Hematopoietic multipotent progenitor cell (in vitro differentiated cells): ENCODE measurements around a stretch of chr11.

- CAGE, long polyA plus RNA = no peak
These were observed 16.5 kb downstream of the PSMD13 start for GRCh38 chr11:253074-253967.

DNA sequence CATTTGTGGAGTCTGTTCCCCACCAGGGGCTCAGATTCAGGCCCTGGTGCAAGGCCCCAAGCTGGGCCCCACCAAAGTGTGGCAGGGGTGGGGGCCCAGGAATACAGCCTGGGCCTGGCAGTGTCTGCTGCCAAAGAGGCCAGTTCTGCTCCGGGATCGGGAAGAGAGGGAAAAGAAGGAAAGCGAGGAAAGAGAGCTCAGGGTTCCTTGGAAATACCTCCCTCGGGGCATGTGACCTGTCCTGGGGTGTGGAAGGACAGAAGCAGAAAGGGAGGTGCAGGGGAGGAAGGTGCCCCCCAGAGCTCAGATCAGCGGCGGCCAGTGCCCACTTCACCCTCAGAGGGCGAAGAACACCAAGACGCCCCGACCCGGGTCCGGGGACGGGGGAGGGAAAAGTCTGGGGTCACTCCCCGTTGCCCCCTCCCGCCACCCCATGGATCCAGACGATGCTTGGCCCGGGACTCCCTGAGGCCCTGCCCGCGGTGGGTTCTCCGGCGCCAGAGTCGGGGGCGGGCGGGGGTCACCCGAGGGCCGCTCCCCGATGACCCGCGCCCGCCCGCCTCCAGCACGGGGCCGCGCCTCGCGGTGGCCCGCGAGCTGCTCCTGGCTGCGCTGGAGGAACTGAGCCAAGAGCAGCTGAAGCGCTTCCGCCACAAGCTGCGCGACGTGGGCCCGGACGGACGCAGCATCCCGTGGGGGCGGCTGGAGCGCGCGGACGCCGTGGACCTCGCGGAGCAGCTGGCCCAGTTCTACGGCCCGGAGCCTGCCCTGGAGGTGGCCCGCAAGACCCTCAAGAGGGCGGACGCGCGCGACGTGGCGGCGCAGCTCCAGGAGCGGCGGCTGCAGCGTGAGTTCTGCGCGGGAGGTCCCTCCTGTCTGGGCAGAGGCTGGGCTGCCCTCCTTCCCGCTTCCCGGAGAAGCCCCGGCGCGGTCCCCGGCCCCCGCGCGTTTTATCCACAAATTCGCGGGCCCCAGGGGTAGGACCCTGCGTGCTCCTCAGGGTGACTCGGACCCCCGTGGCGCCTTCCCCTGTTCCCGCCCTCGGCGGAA lies 879 bp downstream of the NLRP6 start:
- CAGE, long polyA plus RNA = no peak

GRCh38 chr11:291402-292170 lies 2.7 kb downstream of the PGGHG start:
- CAGE, long polyA plus RNA = no peak

GRCh38 chr11:326705-326947 lies 6.0 kb upstream of the IFITM3 start:
- CAGE, long polyA plus RNA = no peak

DNA sequence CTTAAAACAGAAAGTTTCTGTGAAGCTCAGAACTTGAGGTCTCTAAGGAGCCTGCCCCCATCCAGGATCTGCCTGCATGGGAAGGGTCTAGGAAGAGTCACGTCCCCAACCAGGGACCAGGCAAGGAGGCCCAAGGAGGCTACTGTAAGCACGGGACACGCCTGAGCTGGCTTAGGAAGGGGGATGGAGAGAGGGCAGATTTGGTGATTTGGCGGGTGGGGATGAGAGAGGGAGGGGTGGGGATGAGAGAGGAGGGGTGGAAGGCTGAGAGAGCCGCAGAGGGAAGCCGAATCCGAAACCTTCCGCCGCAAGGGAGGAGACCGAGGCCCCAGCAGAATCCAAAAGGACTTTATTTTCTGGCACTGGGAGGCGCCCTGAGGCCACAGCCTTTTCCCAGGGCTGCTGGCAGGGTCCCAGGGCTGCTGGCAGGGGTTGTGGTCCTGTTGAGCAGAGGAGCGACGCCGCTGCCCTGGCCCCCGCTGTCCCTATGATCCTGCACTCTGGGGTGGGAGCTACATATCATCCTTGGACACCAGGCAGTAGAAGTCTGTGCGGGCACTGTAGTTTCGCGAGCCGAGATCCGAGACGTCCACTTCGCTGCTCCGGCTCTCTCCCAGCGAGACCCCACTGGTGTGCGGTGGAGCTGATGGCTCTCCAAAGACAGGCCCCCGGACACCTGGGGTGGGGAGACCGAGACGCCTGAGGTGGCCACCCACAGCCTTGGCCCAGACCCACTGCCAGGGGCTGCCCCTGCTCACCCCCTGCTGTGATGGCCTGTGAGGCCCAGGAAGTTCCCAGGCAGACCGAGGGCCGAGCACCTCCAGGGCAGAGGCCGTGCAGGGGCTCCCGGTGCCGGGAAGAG lies 9.2 kb downstream of the SIGIRR start:
- CAGE, long polyA plus RNA = no peak

DNA sequence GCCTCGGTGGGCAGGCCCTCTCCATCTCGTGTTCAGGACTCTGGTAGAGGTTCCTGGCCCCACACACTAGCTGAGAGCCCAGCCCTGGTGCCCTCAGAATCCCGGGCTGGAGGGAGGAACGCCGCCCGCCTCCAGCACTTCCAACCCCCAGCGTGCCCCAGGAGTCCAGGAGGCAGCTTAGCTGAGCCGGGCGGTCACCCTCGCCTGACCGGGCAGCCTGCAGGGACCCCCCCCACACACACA lies 316 bp downstream of the ANO9 start:
- CAGE, long polyA plus RNA = no peak

DNA sequence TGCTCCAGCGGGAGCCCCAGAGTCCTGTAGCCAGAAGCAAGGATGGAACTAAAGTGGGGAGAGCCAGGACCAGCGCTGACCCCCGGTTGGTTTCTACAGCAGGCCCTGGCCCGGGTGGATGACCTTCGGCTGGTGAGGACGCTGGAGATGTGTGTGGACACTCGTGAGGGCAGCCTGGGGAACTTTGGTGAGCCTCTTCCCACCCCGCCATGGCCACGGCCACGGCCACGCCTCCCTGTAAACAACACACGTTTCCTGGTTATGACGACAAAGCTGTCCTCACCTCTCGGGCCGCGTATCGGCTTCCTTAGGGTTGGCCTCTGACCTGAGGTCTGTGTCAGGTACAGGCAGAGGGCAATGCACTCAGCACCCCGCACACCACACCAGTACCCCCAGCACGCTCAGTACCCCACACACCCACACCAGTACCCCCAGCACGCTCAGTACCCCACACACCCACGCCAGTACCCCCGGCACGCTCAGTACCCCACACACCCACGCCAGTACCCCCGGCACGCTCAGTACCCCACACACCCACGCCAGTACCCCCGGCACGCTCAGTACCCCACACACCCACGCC lies 4.2 kb downstream of the LRRC56 start:
- CAGE, long polyA plus RNA = no peak

DNA sequence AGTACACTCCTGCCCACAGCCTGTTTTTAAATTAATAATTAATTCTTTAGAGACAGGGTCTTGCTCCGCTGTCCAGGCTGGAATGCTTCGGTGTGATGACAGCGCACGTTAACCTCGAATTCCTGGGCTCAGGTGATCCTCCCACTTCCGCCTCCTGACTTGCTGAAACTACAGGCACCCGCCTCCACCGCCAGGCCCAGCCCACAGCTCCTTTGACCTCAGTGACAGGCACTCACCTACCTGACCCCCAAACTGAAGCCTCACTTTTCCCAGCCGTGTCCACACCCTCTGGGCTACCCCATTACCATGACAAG lies 852 bp downstream of the LMNTD2 start:
- CAGE, long polyA plus RNA = no peak

- CAGE, long polyA plus RNA = no peak
These were observed 11.7 kb downstream of the PHRF1 start for GRCh38 chr11:587869-588427.

DNA sequence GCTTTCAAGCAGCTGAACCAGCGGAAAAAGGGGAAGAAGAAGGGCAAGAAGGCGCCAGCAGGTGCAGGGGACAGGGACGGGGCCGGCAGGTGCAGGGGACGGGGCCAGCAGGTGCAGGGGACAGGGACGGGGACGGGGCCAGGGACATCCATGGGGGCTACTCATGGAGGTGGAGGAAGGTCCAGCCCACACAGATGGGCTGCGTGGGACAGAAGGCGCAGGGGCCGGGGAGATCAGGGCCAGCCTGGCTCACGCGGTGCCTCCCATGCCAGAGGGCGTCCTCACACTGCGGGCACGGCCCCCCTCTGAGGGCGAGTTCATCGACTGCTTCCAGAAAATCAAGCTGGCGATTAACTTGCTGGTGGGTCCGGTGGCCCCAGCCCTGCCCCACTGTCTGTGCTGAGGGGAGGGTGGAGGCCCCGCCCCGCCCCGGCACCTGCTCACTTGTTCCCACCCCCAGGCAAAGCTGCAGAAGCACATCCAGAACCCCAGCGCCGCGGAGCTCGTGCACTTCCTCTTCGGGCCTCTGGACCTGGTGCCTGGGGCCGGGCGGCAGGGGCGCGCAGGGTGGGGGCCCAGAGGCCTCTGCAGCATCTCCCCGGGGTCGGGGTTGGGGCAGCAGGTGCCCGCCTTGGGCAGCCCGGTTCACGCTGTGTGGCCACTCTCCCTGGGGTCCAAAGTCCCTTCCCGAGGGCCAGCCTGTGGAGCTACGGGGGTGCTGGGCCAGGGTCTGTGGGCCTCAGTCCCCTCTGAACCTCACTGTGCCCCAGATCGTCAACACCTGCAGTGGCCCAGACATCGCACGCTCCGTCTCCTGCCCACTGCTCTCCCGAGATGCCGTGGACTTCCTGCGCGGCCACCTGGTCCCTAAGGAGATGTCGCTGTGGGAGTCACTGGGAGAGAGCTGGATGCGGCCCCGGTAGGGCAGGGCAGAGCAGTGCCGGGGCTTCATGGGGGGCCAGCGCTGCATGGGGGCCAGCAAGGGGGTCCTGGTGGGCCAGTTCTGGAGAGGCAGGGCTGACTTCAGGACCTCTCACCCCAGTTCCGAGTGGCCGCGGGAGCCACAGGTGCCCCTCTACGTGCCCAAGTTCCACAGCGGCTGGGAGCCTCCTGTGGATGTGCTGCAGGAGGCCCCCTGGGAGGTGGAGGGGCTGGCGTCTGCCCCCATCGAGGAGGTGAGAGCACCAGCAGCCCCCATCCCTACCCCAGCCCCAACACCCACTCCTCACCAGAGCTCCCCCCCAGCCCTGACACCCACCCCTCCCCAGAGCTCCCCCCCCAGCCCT lies 16.0 kb downstream of the EPS8L2 start:
- CAGE, long polyA plus RNA = no peak

- CAGE, long polyA plus RNA = no peak
These were observed 275 bp downstream of the TALDO1 start for GRCh38 chr11:747534-747944.

DNA sequence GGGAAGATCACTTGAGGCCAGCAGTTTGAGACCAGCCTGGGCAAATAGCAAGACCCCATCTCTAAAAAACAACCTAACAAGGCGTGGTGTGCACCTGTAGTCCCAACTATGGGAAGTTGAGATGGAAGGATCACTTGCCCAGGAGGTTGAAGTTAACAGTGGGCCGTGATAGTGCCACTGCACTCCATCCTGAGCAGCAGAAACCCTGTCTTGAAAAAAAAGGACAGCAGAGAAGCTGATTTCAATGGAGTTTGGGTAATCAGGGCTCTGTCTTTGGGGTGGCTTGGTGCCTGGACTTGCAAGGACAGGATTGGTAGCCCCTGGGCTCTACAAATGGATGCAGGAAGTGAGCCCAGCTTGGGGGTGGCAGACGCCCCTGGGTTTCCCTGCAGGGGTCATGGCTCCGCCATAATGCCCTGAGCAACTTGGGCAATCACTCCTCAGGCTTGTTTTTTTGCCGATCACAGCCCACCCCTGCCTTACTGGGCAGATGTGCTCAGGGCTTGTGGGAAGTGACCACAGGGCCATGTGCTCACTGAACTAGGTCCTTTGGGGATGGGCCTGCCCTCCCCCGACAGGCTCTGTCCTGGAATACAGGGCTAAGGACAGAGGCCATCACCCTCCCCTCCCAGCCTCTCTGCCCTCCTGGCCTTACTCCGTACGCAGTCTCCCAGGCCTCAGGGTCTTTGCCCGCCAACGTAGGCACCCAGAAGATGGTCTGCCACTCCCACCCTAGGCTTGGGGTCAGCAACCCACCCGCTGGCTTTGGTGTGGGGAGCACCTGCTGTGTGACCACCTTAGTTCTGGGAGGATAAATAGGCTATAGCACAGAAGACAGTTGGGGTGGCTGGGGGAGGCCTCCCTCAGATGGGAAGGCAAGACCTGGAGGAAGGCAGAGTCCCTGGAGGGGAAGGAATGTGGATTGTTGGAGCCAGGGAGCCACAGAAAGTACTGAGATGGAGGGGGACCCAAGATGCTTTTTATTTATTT lies 3.7 kb downstream of the RPLP2 start:
- CAGE, long polyA plus RNA = no peak

GRCh38 chr11:833308-833876 lies 640 bp downstream of the CD151 start:
- CAGE, long polyA plus RNA = no peak

- CAGE, long polyA plus RNA = no peak
These were observed 22.1 kb downstream of the TSPAN4 start for GRCh38 chr11:864475-865432.

DNA sequence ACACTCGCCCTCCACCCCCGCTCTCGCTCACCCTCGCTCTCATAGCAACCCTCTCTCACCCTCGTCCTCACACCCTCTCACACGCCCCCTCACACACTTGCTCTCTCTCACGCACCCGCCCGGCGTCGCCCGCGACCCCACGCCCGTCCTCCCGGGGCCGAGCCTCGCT lies 200 bp downstream of the CHID1 start:
- CAGE, long polyA plus RNA = no peak

DNA sequence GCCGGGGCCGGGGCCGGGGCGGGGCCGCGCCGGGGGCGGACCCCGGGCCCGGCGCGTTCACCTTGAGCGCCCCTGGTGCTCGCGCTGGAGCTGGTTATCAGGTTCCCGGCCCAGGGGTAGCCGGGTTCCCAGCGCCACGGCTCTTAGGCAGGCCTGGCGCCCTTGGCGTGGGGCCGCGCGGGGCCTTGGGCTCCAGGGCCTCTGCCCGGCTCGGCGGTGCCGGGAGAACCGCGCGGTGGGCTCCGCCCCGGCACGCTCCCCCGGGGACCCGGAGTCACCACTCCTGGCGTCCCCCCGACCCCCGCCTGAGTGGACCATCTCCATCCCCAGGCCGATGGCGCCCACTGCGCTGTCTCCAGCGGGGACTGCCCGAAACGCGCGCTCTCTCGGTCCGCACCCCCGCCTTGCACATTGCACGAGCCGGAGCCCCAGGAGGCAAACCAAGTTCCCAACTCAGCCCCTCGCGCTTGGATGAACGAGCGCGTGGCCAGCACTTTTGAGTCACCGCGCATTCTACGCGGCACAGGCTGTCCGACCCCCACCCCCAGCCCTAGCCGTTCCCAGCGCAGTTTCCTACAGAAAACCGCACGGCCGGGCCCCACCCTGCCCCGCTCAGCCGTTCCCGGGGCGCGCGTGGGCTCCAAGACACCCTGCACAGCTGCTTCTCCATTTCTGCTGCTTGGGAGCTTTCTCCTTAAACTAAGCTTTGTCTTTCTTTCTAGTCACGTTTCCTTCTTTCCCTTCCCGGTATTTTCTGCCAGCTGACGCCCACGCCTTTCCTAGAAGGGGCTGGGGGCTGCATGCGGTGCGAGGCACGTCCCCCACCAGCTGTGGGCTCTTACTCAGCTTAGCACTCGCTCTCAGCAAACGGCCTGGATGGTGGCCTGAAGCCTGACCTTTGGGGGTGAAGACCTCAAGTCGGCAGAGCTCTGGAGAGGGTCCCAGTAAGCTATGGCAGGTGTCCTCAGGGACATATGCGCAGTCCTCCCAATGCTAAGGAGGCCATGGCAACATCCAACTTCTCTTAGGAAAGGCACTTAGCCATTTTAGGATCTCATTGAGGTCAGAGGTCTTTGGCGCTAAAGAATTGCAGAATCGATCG lies 689 bp upstream of the CHID1 start:
- CAGE, long polyA plus RNA = no peak

DNA sequence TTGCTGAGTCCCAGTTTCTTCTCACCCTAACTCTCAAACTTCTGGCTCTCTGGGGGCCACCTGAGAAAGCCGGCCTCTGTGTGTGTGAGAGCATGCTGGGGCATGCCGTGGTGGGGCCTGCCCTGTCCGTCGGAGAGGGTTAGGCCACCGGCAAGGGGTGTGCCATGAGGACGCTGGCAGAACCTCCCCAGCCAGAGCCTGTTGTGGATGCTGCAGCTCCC lies 43.8 kb downstream of the MUC6 start:
- CAGE, long polyA plus RNA = no peak

DNA sequence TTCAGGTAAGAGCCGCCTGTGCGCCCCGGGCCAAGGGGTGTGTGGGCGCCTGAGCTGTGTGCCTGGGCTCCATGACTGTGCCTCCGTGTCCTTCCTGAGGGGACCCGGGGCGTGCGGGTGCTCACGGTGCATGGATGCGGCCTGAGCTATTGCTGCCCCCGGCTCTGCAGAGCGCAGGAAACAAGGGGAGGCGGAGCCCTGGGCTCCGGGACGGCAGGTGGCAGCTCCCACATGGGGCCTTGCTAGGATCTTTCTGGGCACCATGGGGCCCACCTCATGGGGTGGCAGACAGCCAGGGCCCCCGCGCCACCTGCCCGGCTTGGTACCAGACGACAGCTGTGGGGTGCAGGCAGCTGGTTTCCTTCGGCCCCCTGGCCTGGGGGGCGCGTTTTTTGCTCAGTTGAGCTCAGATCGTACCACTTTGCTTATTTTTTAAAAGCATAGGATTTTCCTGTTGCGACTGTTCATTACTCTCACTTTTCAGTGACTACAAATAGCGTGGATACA lies 28.3 kb downstream of the MUC6 start:
- CAGE, long polyA plus RNA = no peak

DNA sequence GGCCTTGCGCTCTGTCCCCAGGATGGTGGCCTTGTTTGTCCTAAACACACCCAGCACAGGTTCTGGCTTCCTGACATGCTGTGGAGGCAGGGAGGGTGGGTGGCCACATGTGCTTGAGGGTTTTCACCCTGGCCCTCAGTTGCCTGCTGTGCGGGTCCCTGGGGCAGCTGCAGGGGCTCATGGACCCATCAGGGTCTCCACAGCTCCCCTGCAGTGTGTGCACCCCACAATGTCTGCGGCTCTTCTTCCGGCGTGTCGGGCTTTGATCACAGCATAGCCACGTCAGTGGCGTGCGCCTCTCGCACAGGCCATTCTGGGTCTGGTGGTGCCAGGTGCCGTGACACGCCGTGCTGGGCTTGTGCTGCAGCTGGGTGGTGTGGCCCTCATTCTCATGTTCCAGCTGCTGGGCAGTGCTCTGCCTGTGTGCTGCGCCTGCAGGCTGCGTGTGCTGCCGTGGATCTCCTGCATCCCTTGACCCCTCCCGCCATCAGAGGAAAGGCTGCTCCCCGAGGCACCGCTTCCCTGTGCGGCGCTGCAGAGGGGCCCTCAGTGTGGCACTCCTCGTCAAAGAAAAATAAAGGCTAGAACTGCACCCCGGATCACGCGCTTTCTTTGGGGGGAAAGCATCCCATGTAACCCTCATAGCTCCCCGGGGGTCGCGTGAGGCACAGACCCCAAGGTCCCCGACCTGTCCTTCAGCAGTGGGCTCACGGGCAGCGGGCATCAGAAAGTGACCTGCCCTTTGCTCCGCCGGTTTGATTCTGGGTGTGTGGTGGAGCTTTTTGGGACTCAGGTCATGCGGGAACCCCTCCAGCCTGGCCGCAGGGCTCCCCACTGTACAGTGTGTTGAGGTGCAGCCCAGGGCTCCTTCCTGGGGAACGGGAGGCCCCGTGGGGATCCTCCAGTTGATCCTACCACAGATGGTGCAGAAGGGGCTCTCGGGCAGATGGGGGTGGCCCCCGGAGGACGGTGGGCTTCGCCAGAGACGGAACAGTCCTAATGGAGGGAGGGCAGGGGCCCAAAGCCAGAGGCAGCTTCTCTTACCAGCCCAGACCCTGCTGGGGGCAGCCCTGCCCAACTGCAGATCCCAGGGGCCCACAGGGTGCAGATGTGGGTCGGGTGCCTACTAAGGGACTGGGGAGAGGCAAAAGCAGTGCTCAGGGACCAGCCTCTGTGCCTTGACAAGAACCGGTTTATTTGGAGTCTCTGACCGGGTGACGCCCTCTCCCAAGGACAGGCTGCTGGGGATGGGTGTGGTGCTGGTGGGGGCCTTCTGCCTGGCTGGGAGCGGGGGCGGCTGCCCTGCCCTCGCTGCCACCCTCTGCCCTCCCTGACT lies 24.4 kb downstream of the MUC6 start:
- CAGE, long polyA plus RNA = no peak

DNA sequence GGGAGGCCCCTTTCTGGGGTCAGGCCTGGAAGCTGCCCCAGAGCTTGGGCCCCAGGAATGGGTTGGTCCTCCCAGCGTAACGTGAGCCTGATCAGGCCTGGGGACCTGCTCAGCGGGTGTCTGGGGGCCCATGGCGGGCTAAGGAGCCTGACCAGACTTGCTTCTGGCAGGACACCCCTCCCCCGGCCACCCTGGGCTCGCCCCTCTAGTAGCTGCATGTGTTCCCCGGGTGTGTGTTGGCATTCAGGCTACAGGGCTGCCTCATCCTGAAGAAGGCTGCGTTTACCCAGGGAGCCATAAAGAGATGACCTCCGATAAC lies 37.8 kb upstream of the MUC6 start:
- CAGE, long polyA plus RNA = no peak